ENCODE measurements around a stretch of chr11.

- PRO-cap, result no peak
- RAMPAGE, long total RNA, 2 experiments, result no peak in any of the 2 experiments
Measured at GRCh38 chr11:6613766-6614824, 2.1 kb upstream of the TAF10 start.

GRCh38 chr11:6618068-6618489 is 1.1 kb downstream of the TPP1 start:
- PRO-cap, result bidirectional peak, plus-strand start at chr11:6618240, minus-strand start at chr11:6618252
- RAMPAGE, long total RNA, 2 experiments, result no peak in any of the 2 experiments

DNA sequence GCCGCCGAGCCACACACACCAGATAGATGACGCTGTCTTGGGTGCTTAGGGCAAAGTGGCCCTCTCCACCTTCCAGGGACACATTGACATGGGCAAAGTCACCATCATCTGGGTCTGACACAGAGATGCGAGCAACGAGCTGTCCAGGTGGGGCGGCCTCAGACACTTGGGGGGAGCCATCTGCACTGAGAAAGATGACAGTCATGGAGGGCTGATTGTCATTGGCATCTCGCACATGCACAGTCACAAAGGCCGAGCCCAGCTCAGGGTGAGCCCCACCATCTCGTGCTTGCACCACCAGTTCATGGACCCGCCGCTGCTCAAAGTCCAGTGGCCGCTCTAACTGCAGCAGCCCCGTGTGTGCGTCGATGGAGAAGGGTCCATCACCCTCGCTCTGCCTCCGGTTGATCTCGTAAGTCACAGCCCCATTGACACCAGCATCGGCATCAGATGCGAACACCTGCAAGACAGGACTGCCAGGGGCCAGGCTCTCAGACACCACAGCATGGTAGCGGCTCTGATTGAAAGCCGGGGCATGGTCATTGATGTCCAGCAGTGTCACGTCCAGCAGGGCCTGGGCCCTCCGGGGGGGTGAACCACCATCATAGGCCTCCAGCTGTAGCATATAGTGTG is 15.2 kb downstream of the DCHS1 start:
- PRO-cap, result no peak
- RAMPAGE, long total RNA, 2 experiments, result no peak in any of the 2 experiments

DNA sequence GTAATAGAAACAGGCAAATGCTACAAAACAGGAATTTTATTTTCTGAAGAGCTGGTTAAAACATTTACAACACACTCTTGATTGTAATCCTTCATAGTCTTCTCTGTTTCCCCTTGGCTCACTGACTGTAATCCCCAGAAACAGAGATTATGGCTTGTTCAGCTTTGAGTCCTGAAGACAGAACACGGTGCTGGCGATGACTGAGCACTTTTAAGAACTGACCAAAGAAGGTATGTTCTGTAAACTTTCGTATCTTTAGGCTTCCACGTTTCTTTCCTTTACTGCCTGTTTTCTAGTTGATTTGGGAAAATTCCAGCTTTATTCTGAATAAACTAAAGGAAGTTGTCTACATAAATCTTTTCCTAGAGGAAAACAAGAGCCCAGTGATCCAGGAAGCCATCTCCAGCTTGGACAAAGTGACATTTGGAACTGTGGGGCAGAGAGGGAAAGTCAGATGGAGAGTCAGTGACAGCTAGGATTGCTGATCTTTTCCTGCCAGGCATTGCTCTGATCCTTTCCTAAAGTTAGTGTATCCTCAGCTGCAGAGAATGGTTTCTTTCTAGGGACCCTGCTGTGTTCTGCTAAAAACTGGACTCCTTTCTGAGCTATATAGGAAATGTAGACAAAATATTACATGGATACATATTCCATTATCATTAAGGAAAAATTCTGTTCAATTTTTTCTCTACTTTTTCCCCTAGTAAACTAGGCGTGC is 43.4 kb downstream of the OR2AG2 start:
- PRO-cap, result no peak
- RAMPAGE, long total RNA, 2 experiments, result no peak in any of the 2 experiments

- PRO-cap, result no peak
- RAMPAGE, long total RNA, 2 experiments, result no peak in any of the 2 experiments
Measured at GRCh38 chr11:6743367-6743952, 28.3 kb downstream of the OR2AG2 start.

- PRO-cap, result unidirectional peak, minus-strand start at chr11:6746467
- RAMPAGE, long total RNA, 2 experiments, result start-site peak on the minus strand in 1 of 2 experiments, at chr11:6746452-6746474 at its widest, 8 reads per replicate
Measured at GRCh38 chr11:6746204-6747148, 25.3 kb downstream of the OR2AG2 start.

DNA sequence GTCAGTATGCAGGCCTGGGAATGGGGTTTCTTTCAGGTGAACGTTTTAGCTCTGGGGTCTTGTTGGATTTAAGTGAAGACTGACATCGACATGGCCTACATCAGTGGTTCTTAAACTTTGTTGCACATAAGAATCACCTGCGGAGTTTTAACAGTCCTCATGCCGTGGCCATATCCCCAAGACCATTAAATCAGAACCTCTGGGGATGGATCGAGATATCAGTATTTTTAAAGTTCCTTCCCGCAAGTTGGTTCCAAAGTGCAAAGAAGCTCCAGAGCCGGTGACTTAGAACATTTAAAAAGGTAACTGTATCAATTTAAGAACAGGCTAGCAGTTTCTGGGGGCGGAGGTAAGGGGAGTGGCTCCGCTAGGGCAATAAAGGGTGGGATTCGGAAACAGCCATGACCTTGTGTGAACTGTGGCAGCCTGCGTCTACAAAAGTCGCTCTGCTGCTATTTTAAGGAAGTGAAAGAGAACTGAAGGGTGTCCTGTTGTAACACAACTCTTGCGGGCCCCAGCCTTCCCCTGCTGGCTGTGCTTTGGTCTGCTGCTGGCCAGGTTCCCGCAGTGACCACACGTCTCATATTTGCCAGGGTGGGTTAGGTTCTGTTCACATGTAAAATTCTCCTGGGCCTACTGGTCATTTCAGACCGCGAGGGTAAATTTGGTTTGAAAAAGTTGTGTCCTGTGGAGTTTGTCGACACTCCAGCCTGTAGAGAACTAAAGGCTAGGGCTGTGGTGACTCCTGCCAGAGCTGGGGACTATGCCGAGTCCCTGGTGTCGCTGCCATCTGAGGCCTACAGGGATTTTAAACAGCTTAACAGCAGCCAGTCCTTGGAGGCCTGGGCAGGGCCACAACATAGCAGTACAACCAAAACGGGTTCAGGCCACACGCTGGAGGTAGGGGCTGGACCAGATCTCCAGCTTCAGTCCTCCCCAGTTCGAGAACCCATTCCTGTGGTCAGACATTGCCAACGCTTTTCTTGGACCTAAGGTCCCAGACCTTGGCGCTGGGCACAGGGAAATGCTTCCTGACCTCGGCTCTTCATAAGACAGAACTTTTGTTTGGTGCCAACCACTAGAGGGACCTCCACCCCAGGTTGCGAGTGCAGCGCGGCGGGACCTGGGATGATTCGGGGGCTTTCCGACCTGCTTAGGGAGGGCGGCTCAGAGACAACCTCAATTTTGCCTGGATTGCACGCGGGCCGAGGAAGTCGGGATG is 1.2 kb upstream of the PPFIBP2 start:
- PRO-cap, result unidirectional peak, minus-strand start at position 1,054 of the sequence
- RAMPAGE, long total RNA, 2 experiments, result no peak in any of the 2 experiments

GRCh38 chr11:7521296-7521685 is 7.5 kb downstream of the PPFIBP2 start:
- PRO-cap, result no peak
- RAMPAGE, long total RNA, 2 experiments, result no peak in any of the 2 experiments

- PRO-cap, result no peak
- RAMPAGE, long total RNA, 2 experiments, result no peak in any of the 2 experiments
Measured at GRCh38 chr11:7612012-7612566, 61.2 kb downstream of the CYB5R2 start.

- PRO-cap, result no peak
- RAMPAGE, long total RNA, 2 experiments, result no peak in any of the 2 experiments
Measured at GRCh38 chr11:7643091-7643735, 30.1 kb downstream of the CYB5R2 start.

- PRO-cap, result no peak
- RAMPAGE, long total RNA, 2 experiments, result no peak in any of the 2 experiments
Measured at GRCh38 chr11:7671268-7671769, 2.0 kb downstream of the CYB5R2 start.

DNA sequence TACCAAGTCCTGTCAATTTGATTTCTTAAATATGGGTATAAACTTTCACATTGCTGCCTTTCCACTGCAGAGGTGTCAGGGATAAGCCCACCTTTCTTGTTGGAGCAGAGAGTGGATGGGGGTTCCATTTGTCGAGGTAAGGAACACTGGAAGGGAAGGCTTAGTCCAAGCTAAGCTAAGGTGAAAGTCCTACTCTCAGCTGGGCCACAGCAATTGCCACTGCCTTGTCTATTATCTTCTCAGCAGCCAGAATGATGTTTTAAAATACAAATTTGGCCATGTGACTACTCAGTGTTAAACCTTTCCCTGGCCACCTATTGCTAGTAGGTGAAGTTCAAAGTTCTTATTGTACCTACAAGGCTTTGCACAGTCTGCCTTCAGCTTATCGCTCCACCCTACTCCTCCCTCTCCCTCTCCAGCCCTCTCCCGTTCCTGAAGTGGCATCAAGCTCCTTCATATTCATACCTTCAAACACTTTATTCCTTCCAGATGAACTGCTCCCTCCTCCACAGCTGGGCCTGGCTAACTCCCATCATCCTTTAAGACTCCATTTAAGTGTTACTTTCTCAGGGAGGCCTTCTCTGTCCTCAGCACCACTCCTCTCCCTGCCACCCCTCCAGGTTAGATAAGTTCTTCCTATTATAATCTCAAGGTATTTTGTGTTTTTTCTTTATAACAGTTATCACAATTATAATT is 37.3 kb downstream of the OR10A6 start:
- PRO-cap, result no peak
- RAMPAGE, long total RNA, 2 experiments, result no peak in any of the 2 experiments

- PRO-cap, result no peak
- RAMPAGE, long total RNA, 2 experiments, result no peak in any of the 2 experiments
Measured at GRCh38 chr11:7991612-7992289, 4.6 kb downstream of the EIF3F start.

- PRO-cap, result no peak
- RAMPAGE, long total RNA, 2 experiments, result no peak in any of the 2 experiments
Measured at GRCh38 chr11:8035037-8035940, 45.7 kb upstream of the TUB start.

- PRO-cap, result no peak
- RAMPAGE, long total RNA, 2 experiments, result no peak in any of the 2 experiments
Measured at GRCh38 chr11:8104285-8104921, 23.4 kb downstream of the TUB start.

- PRO-cap, result no peak
- RAMPAGE, long total RNA, 2 experiments, result no peak in any of the 2 experiments
Measured at GRCh38 chr11:8206152-8206668, 37.4 kb upstream of the RIC3 start.

GRCh38 chr11:8227413-8227612 is 36.4 kb downstream of the LMO1 start:
- PRO-cap, result no peak
- RAMPAGE, long total RNA, 2 experiments, result no peak in any of the 2 experiments

DNA sequence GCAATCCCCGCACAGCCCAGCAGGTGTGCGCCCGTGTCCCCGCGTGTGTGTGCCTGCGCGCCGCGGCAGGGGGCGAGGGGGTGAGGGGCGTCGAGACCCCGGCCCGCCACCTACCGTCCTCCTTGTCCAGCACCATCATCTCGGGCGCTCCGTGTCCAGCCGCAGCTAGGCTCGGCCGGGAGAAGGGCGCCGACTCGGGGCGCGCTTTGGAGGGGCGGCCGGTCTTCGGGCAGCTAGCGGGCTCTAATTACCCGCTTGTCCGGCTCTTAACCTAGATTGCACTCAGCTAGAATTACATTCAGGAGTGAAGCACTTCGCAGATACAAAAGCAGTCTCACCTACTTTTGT is 480 bp downstream of the LMO1 start:
- PRO-cap, result no peak
- RAMPAGE, long total RNA, 2 experiments, result no peak in any of the 2 experiments

DNA sequence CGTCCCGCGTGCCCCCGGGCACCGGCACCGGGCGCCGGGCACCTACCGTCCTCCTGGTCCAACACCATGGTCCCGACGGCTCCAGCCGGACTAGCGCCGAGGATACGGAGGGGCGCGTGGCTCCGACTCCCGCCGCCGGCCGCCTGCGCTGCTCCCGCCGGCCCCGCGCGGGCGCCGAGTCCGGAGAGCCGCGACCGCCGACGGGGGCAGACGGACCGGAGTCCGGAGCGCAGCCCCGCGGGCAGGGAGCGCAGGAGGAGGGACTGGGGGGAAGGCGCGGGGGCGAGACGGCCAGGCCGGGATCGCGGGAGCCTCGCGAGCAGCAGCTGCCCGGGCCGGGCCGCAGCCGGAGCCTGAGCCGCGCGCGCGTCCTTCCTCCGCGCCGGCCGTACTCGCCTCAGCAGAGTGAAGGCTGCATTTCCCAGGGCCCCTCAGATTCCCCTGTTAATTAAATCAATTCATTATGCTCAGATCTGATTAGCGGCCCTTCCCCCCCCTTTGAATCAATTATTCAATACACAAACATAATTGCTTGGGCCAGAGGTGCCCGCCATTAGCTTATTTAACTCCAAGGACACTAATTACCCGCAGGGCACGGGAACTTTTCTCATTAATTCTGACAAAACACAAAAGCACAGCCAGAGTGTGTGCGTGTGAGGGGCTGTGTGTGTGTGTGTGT is 4.8 kb upstream of the LMO1 start:
- PRO-cap, result bidirectional peak, plus-strand start at position 361 of the sequence, minus-strand start at position 387 of the sequence
- RAMPAGE, long total RNA, 2 experiments, result no peak in any of the 2 experiments

DNA sequence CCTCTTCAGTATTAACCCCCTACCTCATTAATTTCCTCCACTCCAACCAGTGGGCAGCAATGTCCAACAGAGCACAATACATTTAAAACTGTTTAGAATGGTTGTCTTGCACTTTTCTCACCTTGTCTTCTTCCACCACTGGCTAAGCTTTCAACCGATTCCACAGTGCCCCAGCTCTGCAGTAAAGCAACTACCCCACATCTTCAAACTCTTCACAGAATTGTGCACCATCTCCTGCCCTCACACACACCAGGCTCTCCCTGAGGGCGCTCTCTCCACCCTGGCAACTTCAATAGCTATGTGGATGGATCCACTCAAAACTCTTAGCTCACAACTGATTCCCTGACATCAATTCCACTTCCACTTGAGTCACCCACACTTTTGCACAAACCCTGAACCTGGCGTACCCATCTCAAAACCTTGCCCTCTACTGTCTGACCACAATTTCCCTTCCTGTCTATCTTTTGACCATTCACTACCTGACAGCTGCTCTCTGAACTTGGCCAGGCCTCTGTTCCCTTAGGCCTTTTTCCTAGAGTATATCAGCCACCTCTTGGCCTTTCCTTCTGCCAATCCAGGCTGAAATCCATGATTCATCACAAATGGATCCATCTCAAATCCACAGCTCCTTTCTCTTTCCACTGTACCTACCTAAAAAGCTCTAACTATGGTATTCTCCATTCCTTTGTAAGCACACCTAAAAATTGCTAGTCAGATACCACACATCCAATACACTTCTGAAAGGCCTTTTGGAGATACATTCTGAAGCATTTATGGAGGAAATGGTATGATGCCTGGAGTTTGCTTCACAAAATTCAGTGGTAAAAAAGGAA is 21.9 kb downstream of the DENND2B start:
- PRO-cap, result no peak
- RAMPAGE, long total RNA, 2 experiments, result no peak in any of the 2 experiments

All from lower leg skin (tissue), 2 donors.